Melanocyte of skin (primary cell): ENCODE measurements around the gene MTTP.

DNA sequence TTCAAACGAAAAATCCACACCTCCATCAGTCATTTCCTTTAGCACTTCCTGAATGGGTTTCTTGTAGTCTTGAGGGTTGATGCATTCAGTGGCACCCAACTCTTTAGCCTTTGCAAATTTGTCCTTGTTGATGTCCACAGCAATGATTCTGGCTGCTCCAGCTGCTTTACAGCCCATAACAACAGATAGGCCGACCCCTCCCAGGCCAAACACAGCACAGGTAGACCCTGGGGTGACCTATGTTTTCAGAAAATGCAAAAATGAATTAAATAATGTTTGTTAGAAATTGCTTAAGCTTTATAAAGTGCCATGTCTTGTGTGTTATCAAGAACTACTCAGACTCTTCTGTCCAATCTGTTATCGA lies 9.7 kb downstream of the ADH1C start:
- CAGE, long polyA plus RNA, 2 experiments, result no peak in any of the 2 experiments

DNA sequence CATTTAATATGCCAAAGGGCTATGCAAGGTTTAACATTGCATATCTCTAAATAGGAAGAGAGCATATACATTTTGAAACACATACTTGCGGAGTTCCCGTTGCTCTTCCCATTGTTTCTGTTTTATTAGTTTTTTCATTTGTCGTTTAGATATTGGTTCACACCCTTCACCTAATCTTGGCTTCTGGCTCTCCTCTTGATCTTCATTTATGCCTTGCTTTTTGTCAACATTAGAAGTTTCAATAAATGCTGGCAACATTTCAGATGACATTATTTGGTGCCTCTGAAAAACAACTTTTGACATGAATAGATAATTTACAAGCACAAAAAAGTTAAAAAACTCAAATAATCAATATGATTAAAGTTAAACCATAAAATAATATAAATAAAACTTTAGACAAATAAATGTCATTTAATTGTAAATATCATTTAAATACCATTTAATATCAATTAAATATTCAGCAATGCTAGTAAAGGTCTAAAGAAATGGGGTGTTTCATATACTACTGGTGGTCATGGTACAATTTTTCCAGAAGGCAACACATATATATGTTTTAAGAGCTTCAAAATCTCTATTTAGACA lies 4.7 kb downstream of the TRMT10A start:
- CAGE, long polyA plus RNA, 2 experiments, result no peak in any of the 2 experiments

GRCh38 chr4:99574458-99575521 lies at the start of gene MTTP:
Gene MTTP (plus strand): TSS chr4:99574824.
- CAGE, long polyA plus RNA, 2 experiments, result no peak in any of the 2 experiments

- CAGE, long polyA plus RNA, 2 experiments, result no peak in any of the 2 experiments
Observed at GRCh38 chr4:100436678-100437058, 81.2 kb downstream of the EMCN start.

DNA sequence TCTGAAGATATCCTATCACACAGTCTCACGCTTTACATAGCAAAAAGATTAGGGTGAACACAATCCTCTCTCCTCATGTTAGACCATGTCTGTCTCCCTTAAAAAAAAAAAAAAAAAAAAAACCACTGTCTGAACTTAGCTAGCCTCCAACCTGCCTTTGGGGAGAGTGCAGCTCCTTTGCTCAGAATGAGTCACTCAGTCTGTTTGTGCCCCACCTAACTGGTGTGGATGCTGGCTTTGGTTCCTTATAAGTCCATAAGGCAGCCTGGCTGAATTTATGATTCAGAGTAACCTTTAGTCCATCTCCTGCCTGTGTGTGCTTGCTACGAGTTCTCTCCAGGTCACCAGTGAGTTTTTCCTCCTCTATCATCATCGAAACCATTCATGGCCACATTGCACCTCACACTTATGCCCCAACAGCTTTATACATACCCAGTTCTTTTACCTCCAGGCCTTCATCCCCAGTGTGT lies 220.6 kb upstream of the EMCN start:
- CAGE, long polyA plus RNA, 2 experiments, result no peak in any of the 2 experiments

GRCh38 chr4:101021766-101022177 lies 325.6 kb downstream of the PPP3CA start:
- CAGE, long polyA plus RNA, 2 experiments, result no peak in any of the 2 experiments

DNA sequence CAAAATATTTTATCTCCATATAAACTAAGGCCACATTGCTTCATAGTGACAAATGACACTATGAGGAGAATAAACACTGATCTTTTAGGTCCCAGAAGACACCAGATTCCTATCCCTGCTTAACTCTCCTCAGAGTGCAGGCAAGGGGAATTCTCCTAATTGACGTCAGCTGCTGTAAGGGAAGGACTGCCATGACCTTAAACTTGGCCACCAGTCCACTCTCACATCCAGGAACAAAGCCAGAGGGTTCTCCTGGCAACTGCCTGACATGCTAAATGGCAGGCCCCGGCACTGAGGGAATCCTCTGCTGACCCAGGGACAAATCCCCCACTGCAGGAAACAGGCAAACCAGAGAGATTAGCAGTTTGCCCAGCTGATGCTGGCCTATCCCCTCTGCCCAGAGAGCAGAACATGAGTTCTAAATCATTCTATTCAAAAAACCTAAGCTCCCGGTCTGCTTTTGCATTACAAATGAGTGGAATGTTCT lies 155.7 kb downstream of the PPP3CA start:
- CAGE, long polyA plus RNA, 2 experiments, result no peak in any of the 2 experiments

- CAGE, long polyA plus RNA, 2 experiments, result no peak in any of the 2 experiments
Observed at GRCh38 chr4:101247103-101247419, 100.3 kb downstream of the PPP3CA start.

- CAGE, long polyA plus RNA, 2 experiments, result no peak in any of the 2 experiments
Observed at GRCh38 chr4:101290308-101290905, 56.9 kb downstream of the PPP3CA start.

DNA sequence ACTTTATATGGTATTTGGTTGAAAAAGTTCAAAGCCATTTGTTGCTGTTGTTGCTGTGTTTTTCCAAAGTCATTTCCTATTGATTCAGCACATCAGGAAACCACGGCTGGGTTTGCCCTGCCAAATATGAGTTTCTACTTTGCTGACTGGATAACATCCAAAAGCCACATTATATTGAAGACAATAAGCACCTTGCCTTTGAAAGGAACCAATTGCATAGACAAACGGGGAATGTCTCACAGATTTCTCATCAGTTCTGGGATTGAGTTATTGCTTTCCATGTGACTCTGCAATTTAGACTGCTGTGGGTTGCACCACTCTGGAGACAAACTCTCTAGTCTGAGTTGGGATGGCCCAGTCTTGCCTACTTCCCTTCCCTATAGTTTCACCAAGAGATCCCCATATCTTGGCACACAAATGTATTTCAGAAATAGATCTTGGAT lies 206.1 kb downstream of the SLC39A8 start:
- CAGE, long polyA plus RNA, 2 experiments, result no peak in any of the 2 experiments

GRCh38 chr4:102439885-102440266 lies 61.3 kb upstream of the NFKB1 start:
- CAGE, long polyA plus RNA, 2 experiments, result no peak in any of the 2 experiments

DNA sequence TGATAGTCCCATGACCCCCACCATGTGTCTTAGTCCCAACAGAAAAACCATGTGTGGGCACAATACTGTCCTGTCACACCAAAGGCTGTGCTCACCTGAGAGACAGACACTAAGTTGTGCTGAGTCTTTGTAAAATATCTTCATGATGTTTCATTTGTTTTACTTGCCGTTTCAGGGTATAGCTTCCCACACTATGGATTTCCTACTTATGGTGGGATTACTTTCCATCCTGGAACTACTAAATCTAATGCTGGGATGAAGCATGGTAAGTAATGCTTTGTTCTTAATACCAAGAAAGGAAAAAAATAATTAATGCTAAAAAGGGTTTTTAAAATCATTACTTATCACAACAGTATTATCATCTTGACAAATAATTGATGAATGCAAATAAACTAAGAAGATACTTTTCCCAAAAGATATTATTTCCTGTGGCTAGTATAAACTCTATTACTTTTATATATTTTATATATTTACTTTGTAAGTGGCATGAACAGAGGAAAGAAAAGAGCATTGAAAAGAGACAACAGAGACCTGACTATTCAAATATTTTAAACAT lies 93.6 kb downstream of the NFKB1 start:
- CAGE, long polyA plus RNA, 2 experiments, result no peak in any of the 2 experiments

- CAGE, long polyA plus RNA, 2 experiments, result no peak in any of the 2 experiments
Observed at GRCh38 chr4:102612545-102613573, 111.7 kb downstream of the NFKB1 start.

GRCh38 chr4:102630494-102630861 lies 129.3 kb downstream of the NFKB1 start:
- CAGE, long polyA plus RNA, 2 experiments, result no peak in any of the 2 experiments

DNA sequence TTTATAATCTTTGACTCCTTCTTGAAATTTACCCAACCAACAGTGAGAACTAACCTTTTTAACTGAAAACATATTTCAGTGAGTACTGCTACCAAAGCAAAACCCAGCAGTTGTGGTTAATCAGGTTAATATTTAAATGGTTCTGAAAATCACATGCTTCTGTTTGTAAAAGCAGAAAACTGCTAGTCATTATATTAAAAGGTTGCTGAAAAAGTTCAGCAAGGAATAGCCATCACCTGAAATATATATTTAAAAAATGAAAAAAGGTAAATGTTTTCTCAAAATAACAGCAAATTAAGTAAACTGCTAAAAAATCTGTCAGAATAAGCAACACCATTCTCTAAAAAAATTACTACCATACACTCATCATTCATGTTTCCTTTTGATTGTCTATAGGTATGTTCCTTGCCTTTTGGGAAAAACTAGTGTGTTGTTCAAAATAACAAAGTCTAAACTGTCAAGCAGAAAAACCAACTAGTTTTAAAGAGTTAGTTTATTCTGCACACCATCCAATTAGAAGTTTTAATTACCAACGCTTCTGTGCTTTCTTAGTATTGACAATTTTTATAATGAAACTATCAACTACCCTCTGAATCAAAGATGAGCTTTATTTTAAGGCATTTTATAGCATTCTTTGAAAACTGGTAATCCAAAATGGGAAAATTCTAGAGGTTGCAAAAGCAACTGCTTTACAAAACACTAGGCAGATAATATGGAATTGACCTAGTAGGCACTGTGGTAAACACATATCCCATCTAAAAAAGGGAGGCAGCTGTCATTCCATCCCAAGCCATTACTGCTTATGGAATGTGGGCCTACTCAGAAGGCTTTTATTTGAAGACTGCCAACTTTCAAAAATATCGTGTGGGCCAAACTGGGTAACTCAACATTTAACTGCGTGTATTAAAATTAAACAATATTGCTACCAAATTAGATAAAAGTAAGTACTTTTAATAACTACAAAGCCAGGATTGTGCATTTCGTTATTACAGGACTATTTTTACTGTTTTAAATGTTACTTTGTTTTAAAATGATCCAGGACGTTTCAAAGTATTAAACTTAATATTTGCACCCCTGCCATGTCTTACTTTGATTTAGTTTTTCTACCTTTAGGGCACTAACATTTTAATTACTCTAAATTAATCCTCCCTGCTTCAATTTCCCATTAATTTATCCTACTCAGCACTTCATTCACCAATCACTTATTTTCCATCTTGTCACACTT lies 19.5 kb downstream of the UBE2D3 start:
- CAGE, long polyA plus RNA, 2 experiments, result no peak in any of the 2 experiments

DNA sequence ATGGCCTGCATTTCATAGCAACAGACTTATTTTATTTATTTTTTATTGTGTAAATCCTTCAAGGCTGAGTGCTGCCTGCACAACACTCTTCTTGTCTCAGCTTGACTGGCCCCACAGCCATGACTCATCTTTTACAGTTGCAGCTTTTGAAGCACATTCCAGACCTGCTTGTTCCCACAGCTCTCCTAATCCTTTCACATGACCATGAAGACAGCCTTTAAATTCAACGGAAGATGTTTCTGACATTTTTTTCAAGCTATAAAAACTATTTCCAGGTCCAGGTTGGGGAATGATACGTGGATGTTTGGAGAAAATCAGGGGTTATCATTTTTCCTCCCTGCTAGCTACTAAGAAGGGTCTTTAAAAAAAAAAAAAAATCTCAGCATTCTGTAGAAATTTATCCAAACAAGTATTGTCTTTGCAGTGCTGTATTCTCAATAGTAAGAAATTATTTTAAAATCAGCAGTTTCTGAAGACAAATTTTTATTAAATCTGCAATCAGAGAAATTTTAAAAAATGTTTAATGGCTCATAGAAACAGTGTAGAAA lies 277.0 kb upstream of the TACR3 start:
- CAGE, long polyA plus RNA, 2 experiments, result no peak in any of the 2 experiments

DNA sequence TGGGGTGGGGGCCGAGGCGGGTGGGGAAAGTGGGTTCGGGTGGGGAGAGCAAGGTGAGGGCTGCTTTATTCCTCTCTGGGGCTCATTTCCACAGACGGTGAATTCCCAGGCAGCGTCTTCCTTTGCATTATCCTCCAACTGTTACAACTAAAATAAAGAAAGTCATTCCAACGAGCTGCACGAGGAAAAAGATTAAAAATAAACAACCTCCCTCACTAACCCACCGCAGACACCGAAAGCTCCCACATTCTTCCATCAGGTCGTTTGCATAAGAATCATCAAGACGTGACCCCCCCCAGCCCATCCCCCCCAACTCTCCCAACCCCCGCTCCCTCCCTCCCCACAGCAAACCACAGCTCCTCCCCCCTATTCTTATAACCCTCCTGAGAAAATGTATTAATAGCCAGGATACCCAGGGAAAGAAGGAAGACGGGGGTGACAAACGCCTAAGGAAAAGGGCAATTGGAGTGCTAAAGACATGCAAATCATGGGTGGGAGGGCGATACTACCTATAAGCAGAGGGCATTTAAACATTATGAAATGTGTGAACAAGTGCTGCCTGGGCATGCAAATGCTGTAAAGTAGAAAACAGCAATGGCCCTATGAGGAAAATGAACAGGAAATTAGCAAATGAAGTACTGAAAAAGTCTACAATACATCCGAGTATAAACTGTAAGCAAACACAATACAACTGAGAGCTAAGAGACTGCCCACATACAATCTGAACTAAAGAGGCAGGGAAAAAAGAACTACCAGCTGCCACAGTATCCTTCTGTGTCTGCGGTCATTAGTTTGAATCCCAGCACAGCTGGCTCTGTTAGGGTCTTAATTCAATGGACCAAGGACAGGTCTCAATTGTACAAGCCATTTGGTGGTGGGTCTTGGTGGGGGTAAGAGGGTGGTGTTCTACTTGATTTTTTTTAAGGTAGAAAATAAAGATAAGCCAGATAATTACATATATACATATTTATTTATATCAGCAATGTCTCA lies 2.5 kb downstream of the CXXC4 start:
- CAGE, long polyA plus RNA, 2 experiments, result no peak in any of the 2 experiments

- CAGE, long polyA plus RNA, 2 experiments, result no peak in any of the 2 experiments
Observed at GRCh38 chr4:105188270-105188500, 41.5 kb downstream of the TET2 start.

DNA sequence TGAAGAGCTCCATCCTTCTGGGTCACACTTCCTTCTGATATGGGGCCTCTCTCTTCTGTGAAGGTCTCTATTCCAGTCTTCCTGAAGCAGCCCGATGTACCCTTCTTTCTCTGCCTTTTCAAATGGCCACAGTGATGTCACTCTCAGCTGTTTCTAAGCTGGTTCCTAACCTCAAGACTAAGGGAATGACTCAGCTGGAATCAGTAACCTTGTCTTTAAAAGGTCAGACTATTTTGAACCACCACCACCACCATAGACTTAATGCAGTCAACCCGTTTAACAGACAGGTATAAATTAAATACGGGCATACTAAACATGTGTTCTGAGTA lies 121.1 kb downstream of the PPA2 start:
- CAGE, long polyA plus RNA, 2 experiments, result no peak in any of the 2 experiments

GRCh38 chr4:105558243-105558589 lies 5.8 kb downstream of the ARHGEF38 start:
- CAGE, long polyA plus RNA, 2 experiments, result no peak in any of the 2 experiments